CD14-positive monocyte (primary cell): ENCODE measurements around a stretch of chr12.

GRCh38 chr12:121295238-121295379 is 1.4 kb downstream of the CAMKK2 start:
- CAGE, long polyA plus RNA: no peak

- CAGE, long polyA plus RNA: no peak
These were observed 961 bp downstream of the CAMKK2 start for GRCh38 chr12:121295380-121296116.

DNA sequence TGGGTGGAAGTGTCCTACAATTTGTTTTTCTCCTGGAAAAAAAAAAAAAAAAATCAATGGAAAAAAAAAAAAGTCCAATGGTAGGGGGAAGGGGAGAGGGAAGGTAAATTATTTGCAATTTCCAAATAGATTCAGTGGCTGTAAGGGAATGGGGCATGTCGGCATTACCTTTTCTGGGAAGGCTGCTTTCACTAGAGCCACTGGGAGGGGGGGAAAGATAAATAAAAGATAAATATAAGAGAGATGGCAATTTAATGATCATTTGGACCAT is 64.1 kb downstream of the KDM2B start:
- CAGE, long polyA plus RNA: no peak

GRCh38 chr12:121610493-121610998 is 29.7 kb upstream of the KDM2B start:
- CAGE, long polyA plus RNA: no peak

DNA sequence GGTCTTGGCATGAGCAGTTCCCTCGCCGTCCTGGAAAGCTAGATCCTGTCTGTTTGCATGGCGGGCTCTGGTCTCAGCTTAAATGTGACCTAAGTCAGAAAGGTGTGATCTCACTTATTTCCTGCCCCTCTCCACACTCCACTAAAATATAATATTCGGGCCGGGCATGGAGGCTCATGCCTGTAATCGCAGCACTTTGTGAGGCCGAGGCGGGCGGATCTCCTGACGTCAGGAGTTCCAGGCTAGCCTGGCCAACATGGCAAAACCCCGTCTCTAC is 44.2 kb upstream of the KDM2B start:
- CAGE, long polyA plus RNA: no peak

DNA sequence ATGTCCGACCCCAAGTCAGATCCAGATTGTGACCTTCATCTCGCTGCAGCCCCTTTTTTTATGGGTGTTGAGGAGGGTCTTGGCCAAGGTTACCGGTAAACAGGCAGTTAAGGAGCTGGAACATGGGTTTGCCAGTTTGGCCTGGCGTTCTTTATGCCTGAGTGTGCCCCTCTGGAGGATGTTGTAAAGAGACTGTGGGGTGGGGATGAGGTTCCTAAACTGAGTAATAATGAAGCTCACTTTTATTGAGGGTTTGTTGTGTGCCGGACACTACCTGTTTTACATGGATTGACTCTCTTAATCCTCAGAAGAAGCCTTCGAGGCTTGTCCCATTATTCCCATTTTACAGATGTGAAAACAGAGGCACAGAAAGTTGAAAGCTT is 31.3 kb downstream of the MORN3 start:
- CAGE, long polyA plus RNA: no peak

DNA sequence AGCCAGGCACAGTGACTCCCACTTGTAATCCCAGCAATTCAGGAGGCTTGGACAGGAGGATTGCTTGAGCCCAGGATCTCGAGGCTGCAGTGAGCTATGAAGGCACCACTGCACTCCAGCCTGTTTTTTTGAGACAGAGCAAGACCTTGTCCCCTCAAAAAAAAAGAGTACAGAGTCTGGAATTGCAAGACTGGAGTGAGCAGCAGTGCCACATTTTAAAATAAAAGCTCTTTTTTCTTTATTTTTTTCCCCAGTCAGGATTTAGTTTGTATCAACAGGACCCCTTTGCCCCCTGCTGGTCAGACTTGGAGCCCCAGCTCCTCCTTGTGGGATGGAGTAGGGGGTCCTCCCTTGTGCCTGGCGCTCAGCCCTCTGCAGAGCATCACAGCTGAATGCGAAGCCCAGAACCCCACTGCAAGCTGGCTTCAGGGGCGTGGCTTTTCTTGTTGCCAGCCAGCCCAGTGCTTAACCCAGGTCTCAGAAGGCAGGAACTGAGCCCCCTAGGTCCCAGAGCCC is 829 bp downstream of the MORN3 start:
- CAGE, long polyA plus RNA: no peak

DNA sequence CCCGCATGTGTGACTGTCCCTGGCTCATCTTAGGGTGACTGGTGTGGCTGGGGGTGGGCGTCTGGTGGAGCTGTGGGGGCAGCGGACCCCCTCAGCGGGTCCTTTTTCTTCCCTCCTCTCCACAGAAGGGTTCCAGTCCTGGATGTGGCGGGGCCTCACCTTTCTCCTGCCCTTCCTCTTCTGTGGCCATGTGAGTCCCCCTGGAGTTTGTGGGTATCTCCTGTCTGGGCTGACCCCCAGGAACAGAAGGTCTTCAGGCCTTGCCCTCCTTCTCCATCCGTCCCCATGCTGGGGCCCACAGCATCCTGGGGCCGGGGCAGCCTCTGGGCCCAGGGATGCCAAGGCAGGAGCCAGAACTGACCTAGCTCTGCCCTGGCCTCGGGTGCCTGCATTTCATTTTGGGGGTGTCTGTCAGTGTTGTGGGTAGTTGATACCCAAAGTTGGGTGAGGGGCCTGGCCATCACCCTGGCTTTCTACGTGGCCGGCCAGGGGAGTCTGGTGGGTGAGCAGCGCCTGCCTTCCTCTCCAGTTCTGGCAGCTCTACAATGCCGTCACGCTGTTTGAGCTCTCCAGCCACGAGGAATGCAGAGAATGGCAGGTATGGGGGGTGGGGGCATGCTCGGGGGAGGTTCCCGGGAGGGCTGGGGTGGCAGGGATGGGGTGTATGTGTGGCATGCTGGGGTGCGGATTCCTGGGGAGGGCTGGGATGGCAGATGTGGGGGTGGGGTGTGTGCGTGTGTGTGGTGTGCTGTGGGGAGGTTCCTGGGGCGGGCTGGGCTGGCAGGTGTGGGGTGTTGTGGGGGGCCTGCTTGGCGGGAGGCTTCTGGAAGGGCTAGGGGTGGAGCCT is 18.7 kb downstream of the RHOF start:
- CAGE, long polyA plus RNA: no peak

GRCh38 chr12:121783822-121784342 is 9.6 kb downstream of the RHOF start:
- CAGE, long polyA plus RNA: no peak

DNA sequence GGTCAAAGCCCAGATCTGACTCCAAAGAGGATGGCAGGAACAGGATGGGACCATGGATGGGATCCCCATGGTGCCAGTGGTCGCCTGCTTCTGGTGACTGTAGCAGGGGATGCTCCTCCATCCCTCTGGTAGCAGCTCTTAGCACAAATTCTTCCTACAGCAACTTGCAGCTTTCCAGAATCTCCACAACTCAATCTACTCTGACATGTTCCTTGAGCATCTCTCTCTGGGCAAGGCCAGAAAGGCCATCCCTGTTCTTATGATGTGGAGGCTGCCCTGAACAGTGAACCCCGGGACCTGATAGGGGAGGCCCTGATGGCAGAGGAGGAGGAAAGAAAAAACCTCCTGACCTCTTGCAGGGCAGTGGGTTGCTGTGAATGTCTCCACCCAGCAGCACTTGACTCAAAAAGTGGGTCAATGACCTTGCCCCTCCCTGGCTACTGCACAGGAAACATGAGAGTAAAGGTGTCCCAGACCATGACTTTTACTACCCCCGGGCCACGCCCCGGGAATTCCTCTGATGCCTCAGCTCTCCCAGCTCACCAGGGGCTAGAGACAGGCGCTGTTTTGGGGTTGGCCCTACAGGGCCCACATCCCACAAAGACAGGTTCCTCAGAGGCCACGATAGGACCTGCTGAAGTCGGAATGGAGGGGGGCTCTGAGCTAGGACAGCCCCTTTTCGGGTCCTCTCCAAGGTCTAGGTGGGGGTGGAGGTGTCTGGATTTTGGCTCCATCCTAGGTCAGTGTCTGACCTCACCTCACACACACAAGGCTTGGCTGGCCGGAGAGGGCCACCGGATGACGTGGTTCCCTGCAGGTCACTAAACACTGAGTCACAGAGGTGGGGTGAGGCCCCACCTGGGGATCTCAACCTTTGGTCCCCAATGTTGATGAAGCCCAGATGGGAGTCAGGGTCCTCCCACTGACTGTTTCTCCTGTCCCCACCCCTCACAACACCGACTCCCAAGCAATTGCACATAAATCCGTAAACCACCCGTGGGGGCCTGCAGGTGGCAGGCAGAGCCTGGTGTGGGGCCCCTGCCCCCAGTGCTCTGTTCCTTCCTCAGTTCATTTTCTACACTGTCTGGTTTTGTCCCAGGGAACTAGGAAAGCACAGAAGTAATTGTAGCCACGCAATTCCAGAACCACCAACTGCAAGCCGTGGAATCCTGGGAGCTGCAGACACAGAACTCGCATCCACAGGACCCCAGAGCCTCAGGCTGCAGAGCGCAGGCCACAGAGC is 1.6 kb downstream of the RHOF start:
- CAGE, long polyA plus RNA: no peak

DNA sequence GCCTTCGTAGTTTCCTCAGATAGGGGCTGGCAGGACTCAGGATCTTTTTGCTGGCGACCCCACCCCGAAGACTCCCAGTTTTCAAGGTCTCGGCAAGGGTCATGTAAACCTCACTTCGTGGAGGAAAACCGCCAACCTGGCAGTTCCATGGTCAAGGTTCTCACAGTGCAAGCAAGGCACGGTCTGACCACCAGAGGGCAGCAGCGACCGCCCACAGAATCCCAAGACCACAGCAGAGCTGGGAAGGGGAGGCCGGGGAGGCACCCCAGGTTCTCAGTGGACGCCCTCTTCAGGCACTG is 1.4 kb upstream of the RHOF start:
- CAGE, long polyA plus RNA: no peak

- CAGE, long polyA plus RNA: no peak
These were observed 22.1 kb downstream of the SETD1B start for GRCh38 chr12:121825840-121826465.

DNA sequence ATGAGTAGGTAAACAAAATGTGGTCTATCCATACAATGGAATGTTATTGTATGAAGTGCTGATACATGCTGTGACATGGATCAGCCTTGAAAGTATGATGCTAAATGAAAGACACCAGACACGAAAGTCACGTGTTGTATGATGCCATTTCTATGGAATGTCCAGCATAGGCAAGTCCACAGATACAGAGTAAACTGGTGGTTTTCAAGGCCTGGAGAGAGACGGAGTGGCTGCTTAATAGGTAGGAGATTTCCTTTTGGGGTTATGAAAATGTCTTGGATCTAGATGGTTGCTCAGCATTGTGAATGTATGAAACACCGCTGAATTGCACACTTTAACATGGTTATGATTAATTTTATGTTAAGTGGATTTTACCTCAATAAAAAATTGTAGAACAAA is 31.7 kb downstream of the CFAP251 start:
- CAGE, long polyA plus RNA: no peak

DNA sequence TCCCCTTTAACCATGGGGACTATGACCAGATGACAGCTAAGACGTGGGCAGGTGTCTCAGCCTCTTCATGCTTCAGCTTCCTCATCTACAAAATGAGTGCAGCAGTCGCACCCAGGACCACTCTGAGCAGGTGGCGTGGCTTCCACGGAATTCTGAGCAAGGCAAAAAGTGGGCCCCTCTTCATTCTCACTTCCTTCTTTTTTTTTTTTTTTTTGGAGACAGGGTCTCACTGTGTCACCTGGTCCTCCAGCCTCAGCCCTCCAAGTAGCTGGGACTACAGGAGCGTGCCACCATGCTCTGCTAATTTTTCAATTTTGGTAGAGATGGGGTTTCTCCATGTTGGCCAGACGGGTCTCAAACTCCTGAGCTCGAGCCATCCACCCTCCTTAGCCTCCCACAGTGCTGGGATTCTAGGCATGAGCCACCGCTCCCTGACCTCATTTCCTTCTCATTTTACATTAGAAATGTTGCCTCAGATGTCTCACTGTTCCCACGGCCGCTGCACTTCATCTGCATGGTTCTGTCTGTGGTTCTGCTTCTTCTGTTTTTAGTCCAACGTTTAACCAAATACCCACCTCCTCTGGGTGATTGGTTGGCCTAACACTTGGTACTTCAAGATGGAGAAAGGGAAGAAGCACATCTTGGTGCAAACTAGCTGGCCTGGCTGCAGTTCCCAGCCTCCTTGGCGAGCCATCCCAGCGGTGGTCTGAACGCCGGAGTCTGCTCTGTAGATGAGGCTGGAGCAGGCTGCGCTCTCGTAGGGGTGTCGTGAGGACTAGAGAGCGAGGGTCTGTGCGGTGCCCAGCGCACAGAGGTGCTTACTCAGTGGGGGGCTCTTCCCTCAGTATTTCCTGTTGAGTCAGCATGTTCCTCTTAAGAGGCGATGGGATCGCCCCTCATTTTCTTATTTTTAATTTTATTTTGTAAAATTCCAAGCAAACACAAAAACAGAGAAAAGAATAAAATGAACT is 41.2 kb upstream of the BCL7A start:
- CAGE, long polyA plus RNA: no peak

DNA sequence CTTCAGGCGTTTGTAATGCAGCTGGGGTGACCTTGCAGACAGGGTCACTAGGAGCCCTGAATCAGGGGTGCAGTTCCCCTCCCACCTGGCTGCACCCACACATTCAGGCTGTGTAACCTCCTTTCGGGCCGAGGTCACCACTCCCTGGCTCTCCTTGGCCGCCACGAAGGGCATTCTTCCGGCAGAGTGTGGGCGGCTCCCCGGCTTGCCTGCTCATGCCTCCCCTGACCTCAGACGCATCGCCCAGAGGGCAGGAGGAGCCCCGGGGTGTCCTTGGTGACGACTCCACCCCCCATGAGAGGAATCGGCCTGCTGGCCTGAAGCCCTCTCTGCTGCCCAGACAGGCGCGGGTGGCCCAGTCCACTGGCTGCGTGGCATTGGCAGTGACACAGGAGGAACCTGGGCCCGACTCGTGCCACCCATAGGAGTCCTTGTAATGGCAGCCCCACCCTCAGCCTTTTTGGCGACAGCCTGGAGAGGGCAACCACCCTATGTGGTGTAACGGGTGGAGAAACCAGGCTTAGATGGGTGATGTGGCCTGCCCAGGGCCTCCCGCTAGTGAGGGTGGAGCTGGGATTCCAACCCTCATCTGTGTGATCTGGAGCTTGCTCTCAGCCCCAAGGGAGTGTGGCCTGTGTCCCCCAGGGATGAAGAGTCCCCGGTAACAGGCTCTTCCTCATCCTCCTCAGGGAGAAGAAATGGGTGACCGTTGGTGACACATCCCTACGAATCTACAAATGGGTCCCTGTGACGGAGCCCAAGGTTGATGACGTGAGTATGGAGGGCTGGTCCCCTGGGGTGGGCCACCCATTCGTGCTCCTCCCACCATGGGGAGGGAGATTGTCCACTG is 8.6 kb downstream of the BCL7A start:
- CAGE, long polyA plus RNA: no peak

- CAGE, long polyA plus RNA: no peak
These were observed 27.4 kb upstream of the MLXIP start for GRCh38 chr12:122051106-122051621.

- CAGE, long polyA plus RNA: no peak
These were observed 38.4 kb downstream of the MLXIP start for GRCh38 chr12:122116760-122117464.

DNA sequence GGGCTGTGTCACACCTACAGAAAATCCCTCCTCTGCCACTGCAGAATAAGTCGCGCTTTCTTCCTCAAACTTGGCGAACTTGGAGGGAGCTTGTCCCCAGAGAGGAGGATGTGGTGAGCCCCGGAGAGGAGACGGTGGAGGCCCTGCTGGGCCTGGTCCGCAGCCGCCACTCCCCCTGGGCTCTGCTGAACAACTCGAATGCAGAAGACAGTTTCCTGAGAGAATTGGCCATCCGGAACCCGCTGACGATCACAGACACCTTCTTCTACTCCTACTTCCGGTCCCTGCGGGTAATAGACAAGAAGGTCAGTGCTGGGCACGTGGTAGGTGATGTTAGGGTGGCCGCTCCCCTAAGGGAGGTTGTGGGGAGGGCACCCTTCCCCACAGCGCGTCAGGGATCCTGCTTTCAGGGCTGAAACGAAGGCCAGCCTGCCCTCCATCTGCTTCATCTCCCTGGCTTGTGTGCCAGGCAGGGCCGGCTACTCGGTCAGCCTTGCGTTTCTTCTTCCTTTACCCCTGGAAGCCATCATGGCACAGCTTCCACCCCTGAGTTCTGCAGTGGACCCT is 1.6 kb downstream of the LRRC43 start:
- CAGE, long polyA plus RNA: no peak

GRCh38 chr12:122332946-122333434 is 66.7 kb upstream of the VPS33A start:
- CAGE, long polyA plus RNA: no peak

DNA sequence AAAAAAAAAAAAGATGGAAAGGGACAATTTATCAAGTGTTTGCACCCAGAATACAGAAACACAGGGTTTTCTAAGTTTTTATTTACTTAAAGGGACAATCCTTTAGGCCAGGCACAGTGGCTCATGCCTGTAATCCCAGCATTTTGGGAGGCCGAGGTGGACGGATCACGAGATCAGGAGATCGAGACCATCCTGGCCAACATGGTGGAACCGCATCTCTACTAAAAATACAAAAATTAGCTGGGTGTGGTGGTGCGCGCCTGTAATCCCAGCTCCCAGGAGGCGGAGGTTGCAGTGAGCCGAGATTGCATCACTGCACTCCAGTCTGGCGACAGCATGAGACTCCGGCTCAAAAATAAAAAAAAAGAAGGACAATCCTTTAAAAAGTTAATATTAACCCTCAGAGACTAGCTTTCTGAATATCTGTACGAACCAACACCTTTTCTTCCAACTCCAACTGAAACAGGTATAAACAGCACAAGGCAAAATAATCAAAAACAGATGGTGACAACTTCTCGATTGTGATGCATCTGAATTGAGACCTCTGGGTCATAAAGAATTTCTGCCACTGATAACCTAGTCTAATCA is 27.9 kb downstream of the CLIP1 start:
- CAGE, long polyA plus RNA: no peak